MCF 10A (cell line): Measurements from ENCODE around the gene CFAP161.

DNA sequence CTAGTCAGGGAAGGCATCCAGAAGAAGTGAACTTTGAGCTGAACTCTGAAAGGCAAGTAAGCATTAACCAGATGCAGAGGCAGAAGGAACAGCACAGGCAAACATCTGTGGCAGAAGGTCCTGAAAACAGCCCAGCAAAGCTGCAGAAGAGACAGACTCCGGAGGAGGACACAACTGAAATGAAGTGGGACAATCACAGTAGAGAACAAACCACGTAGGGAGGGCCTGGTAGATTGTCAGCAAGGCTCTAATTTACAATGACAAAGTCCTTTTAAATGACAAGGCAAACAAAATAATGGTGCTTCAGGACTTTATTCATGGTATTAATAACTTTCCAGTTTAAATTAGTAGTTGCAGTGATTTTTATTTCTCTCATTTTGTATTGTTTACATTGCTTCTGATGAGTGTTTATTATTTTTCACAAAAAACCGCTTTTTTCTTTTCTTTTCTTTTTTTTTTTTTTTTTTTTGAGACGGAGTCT lies 14.5 kb downstream of the BCL2A1 start:
- PRO-cap, result no peak
- RRBS, result no CpG with 5 or more reads among the region's 4 CpGs

DNA sequence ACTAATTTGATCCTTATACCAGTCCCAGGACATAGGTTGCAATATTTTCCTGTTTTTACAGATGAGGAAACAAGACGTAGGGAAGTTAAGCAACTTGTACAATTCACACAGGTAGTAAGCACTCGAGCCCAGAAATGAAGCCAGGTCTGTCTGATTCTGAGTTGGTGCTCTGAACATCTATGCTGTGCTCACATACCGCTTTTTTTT lies 4.1 kb downstream of the BCL2A1 start:
- PRO-cap, result no peak
- RRBS, result no CpG with 5 or more reads among the region's 3 CpGs

DNA sequence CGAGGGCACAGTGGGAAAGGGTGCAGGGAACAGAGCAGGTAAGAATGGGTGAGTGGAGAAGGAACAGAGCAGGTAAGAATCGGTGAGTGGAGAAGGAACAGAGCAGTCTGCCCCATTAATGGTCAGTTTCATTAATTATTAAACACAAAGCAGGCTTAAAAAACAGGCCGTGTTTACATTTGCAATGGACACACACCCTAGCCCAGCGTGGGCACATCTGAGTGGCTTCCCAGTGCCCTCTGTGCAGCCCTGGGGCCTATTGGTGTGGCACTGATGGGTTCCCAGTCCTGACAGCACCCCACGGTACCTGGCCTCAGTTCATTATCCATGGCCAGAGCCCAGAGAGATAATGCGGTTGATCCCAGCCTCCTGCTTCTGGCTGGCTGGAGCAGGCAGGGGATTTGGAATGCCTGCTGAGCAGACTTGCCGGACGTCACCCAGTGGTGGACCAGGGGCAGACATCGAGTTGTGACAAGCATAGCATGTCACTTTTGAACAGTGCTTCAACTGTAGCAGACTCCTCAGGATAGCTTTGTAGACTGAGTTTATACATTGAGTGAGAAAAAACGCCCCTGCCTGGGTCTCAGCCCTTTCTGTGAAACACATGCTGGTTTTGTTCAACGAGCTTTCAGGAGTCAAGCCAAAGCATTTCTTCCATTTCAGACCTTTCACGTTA lies 110.5 kb upstream of the ABHD17C start:
- PRO-cap, result no peak
- RRBS, result no CpG with 5 or more reads among the region's 12 CpGs

- PRO-cap, result no peak
- RRBS, result no CpG with 5 or more reads among the region's 4 CpGs
Observed at GRCh38 chr15:80679351-80679789, 15.7 kb upstream of the ABHD17C start.

- PRO-cap, result no peak
- RRBS, result no CpG with 5 or more reads among the region's 4 CpGs
Observed at GRCh38 chr15:80715107-80715725, 20.1 kb downstream of the ABHD17C start.

GRCh38 chr15:81001257-81002303 lies 857 bp downstream of the TLNRD1 start:
- PRO-cap, result bidirectional peak, plus-strand start at chr15:81001308, minus-strand start at chr15:81001408; bidirectional peak, plus-strand start at chr15:81001666, minus-strand start at chr15:81001535; bidirectional peak, plus-strand start at chr15:81001930, minus-strand start at chr15:81001807
- RRBS, result under 1% methylated on average over 53 of the region's 137 CpGs

GRCh38 chr15:81133664-81134643 lies at the start of gene CFAP161:
TSS of gene CFAP161 (plus strand) at chr15:81134270.
- PRO-cap, result no peak
- RRBS, result 77% methylated on average over 11 of the region's 38 CpGs

DNA sequence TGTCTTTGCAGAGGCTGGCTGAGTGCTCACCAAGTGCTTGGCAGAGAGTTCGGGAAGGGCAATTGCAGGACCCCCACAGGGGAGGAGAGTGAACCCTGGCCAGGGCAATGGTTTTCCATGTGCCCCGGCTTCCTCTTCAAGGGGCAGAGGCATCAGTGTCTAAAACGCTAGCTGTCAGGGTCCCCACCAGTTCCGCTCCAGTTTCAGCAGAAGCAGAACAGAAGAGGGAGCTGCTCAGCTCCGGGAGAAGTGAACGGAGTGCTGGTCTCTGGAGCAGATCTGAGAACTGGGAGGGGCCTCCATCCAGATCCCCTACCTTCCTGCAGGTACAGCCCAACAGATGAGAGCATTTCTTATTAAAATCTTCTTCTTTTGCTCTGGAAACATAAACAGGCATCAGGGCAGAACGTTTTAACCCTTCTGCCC lies 13.6 kb upstream of the IL16 start:
- PRO-cap, result no peak
- RRBS, result no CpG with 5 or more reads among the region's 7 CpGs

DNA sequence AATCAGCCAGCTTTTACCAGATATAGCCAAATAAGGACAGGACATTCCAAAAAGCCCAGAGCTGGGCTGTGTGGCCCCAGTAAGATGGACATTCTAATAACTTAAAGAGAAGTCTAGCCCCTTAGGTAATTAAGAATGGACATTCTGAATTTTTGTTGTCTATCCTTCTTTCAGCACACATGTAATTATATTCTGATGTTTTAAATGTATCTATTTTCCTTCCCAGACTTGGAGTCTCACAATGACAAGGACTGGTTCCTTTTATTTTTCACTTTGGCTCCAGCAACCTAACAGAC lies 48.1 kb downstream of the STARD5 start:
- PRO-cap, result no peak

- PRO-cap, result no peak
- RRBS, result no CpG with 5 or more reads among the region's 4 CpGs
Observed at GRCh38 chr15:81286351-81287225, 37.4 kb downstream of the STARD5 start.

GRCh38 chr15:81299231-81299467 lies 24.8 kb downstream of the STARD5 start:
- PRO-cap, result no peak
- RRBS, result no CpG with 5 or more reads among the region's 3 CpGs

DNA sequence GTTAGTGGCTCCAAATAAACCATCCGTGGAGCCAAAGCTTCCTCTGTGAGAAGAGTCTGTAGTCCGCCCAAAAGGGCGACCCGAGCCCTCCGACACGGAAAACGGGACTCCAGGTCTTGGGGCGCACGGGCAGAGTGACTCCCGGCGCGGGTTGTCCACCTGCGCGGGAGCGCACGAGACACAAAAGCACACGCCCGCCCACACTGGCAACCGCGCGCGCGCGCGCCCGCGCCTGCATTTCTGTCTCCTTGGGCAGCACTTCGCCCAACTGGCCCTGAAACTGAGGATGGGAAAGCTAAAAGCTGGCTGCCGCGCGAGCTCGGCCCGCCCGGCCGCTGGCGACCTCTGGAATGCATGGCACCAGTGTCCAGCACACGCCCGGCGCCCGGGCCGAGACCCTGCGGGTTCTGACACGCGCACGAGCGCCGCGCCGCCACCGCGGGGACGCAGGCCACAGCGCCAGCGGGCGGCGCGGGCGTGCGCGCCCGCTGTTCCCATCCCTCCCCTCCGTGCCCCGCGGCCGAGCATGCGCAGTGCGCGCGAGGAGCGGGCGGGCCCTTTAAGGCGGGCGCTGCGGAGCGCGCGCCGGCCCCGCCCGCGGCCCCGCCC lies 845 bp upstream of the MEX3B start:
- PRO-cap, result bidirectional peak, plus-strand start at position 243 of the sequence, minus-strand start at position 136 of the sequence; bidirectional peak, plus-strand start at position 275 of the sequence, minus-strand start at position 270 of the sequence; bidirectional peak, plus-strand start outside the sequence, minus-strand start at position 409 of the sequence
- RRBS, result 1% methylated on average over 10 of the region's 82 CpGs

GRCh38 chr15:82476500-82477036 lies 47.0 kb downstream of the GOLGA6L9 start:
- PRO-cap, result no peak
- RRBS, result no CpG with 5 or more reads among the region's 9 CpGs

- PRO-cap, result no peak
- RRBS, result no CpG with 5 or more reads among the region's 8 CpGs
Observed at GRCh38 chr15:82519313-82519653, 21.0 kb downstream of the RPS17 start.

- PRO-cap, result no peak
- RRBS, result 41% methylated on average over 8 of the region's 32 CpGs
Observed at GRCh38 chr15:82646084-82646654, 994 bp downstream of the CPEB1 start.

- PRO-cap, result no peak
- RRBS, result no CpG with 5 or more reads among the region's 25 CpGs
Observed at GRCh38 chr15:82849320-82850549, 40.3 kb downstream of the WHAMM start.

GRCh38 chr15:82934445-82935033 lies 18.0 kb downstream of the HOMER2 start:
- PRO-cap, result no peak
- RRBS, result 56% methylated on average over 2 of the region's 13 CpGs

- PRO-cap, result no peak
- RRBS, result no CpG with 5 or more reads among the region's 8 CpGs
Observed at GRCh38 chr15:82949789-82950595, 2.5 kb downstream of the HOMER2 start.

GRCh38 chr15:82990425-82991023 lies 4.5 kb downstream of the RAMAC start:
- PRO-cap, result no peak
- RRBS, result no CpG with 5 or more reads among the region's 1 CpG

DNA sequence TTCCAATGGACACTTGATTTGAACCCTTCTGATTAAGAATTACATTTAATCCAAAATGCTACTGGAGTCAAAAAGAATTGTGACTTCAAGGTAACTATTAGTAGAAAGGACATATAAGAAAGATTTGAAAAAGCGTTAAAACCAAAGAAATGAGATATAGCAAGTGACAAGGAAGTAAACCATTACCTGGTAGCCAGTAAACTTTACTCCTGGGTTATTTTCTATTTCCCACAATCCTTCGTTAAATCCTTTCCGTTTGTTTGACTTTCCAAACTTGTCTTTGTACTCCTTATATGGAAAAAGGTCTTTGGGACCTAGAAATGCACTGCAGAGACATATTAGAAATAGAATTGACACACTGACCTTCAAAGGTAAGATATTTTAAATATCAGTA lies 49.9 kb downstream of the HDGFL3 start:
- PRO-cap, result no peak
- RRBS, result no CpG with 5 or more reads among the region's 3 CpGs